ENCODE measurements around the genes PRKCSH, ZNF69 and ZNF799.

DNA sequence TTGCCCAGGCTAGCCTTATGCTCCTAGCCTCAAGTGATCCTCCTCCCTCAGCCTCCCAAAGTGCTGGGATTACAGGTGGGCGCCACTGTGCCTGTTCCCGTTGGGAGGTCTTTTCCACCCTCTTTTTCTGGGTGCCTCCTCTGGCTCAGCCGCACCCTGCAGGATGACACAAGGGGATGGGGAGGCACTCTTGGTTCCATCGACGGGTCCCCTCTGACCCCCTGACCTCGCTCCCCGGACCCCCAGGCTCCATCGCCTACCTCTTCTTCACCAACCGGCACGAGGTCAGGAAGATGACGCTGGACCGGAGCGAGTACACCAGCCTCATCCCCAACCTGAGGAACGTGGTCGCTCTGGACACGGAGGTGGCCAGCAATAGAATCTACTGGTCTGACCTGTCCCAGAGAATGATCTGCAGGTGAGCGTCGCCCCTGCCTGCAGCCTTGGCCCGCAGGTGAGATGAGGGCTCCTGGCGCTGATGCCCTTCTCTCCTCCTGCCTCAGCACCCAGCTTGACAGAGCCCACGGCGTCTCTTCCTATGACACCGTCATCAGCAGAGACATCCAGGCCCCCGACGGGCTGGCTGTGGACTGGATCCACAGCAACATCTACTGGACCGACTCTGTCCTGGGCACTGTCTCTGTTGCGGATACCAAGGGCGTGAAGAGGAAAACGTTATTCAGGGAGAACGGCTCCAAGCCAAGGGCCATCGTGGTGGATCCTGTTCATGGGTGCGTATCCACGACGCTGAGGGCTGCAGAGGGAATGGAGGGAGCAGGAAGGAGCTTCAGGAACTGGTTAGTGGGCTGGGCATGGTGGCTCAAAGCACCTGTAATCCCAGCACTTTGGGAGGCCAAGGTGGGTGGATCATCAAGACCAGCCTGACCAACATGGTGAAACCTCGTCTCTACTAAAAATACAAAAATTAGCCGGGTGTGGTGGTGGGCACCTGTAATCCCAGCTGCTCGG, 24.1 kb downstream of the LDLR start:
- PRO-cap = no peak
- RAMPAGE, long total RNA = no peak

DNA sequence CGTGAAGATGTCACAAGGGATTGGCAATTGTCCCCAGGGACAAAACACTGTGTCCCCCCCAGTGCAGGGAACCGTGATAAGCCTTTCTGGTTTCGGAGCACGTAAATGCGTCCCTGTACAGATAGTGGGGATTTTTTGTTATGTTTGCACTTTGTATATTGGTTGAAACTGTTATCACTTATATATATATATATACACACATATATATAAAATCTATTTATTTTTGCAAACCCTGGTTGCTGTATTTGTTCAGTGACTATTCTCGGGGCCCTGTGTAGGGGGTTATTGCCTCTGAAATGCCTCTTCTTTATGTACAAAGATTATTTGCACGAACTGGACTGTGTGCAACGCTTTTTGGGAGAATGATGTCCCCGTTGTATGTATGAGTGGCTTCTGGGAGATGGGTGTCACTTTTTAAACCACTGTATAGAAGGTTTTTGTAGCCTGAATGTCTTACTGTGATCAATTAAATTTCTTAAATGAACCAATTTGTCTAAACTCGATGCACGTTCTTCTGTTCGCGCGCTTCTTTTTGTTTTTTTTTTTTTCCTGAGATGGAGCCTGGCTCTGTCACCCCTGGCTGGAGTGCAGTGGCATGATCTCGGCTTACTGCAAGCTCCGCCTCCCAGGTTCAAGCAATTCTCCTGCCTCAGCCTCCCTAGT, 22.1 kb downstream of the SPC24 start:
- PRO-cap = no peak
- RAMPAGE, long total RNA = no peak

GRCh38 chr19:11179664-11180494, 17.5 kb downstream of the KANK2 start:
- PRO-cap = no peak
- RAMPAGE, long total RNA = no peak

GRCh38 chr19:11191141-11191919, 6.0 kb downstream of the KANK2 start:
- PRO-cap = no peak
- RAMPAGE, long total RNA = no peak

- PRO-cap = unidirectional peak, plus-strand start at chr19:11261650
- RAMPAGE, long total RNA = no peak
Observed at GRCh38 chr19:11261521-11261791, 868 bp downstream of the DOCK6 start.

DNA sequence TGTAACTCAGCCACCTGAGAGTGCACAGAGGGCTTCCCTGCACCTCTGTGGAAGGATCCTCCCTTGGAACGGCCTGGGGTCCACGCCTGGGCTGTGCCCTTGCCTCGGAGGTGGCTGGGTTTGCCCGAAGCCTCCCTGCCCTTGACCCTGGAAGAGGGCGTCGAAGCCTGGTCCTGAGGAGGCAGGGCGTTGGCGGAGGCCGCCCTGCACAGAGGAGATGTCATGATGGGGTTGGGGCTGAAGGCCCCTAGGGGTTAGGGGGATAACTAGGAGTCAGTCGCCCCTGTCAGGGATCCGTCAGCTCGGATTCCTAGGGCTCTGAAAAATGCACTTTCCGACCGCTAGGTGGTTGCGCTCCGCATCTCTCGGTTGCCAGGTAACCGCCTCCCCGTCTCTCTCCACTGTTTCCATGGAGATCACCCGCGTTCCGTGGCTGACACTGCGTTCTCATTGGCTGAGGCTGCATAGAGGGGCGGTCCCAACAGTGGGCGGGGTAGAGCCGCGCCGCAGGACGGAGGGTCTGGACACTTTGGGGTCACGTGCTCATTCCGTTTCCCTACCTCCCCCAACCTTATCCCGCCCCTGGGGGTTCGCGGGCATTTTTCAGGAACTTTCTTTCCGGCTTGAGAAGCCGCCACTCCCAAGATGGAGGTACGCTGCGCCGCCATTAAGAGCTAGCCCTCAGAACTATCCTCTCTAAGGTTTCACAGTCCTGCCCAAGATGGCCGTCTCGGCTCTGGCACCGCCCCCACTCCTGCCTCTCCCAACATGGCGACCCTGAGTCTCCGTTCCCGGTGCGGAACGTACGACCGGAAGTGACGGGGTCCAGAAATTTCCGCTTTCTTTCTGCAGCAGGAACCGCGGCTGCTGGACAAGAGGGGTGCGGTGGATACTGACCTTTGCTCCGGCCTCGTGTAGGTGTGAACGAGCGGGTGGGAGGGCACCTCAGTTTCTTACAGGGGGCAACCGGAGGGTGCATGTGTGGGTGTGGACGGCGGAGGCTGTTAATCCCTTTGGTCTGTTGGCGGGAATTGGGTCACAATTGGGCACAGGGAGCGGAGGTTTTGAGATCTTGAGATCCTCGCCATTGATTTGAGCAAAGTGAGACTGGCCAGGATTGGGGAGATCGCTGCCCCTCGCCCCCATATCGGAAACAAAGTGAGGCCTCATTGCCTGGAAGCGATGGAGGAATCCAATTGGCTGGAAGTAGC, at the start of gene PRKCSH:
PRKCSH (plus strand) TSS at position 843 of the 1,211 bp plus-strand sequence.
- PRO-cap = bidirectional peak, plus-strand start at position 496 of the sequence, minus-strand start at position 227 of the sequence; bidirectional peak, plus-strand start at position 843 of the sequence, minus-strand start at position 1,033 of the sequence; bidirectional peak, plus-strand start outside the sequence, minus-strand start at position 1,160 of the sequence
- RAMPAGE, long total RNA = no peak

GRCh38 chr19:11536014-11536354, 2.7 kb upstream of the CNN1 start:
- PRO-cap = bidirectional peak, plus-strand start at chr19:11536271, minus-strand start at chr19:11536112
- RAMPAGE, long total RNA = no peak

GRCh38 chr19:11568098-11568863, 9.2 kb downstream of the ACP5 start:
- PRO-cap = no peak
- RAMPAGE, long total RNA = no peak

DNA sequence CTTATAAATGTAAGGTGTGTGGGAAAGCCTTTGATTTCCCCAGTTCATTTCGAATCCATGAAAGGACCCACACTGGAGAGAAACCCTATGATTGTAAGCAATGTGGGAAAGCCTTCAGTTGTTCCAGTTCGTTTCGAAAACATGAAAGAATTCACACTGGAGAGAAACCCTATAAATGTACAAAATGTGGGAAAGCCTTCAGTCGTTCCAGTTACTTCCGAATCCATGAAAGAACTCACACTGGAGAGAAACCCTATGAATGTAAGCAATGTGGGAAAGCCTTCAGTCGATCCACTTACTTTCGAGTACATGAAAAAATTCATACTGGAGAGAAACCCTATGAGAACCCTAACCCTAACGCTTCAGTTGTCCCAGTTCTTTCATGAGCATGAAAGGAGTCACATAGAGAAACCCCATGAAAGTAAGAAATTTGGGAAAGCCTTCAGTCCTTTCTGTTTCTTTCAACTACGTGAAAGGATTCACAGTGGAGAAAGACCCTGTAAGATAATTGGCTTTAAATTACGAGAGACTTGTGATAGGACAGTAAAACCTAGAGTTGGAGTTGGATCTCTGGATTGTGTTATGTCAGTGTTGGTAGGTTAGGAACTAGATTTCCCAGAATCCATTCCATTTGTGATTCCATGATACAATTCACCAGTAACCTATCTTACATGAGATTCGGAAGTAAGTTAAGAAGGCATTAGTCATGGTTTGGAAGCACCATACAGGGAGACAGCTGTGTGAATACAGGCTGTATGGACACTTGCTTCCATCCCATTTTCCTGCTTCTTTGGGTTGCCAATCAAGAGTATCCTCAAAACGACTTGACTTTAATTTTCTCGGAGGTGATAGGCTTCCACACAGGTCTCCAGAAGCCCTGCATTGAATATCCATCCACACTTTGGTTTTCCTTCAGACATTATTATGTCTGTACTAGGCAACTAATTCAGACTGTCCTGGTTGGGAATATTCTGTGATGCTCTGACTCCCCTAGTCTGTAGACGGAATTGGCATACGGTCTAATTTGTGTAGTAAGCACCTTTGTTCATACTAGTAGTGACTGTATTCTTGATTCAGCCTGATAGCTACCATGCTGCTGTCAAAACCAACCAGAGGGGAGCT, 20.6 kb downstream of the ZNF627 start:
- PRO-cap = no peak
- RAMPAGE, long total RNA = no peak

DNA sequence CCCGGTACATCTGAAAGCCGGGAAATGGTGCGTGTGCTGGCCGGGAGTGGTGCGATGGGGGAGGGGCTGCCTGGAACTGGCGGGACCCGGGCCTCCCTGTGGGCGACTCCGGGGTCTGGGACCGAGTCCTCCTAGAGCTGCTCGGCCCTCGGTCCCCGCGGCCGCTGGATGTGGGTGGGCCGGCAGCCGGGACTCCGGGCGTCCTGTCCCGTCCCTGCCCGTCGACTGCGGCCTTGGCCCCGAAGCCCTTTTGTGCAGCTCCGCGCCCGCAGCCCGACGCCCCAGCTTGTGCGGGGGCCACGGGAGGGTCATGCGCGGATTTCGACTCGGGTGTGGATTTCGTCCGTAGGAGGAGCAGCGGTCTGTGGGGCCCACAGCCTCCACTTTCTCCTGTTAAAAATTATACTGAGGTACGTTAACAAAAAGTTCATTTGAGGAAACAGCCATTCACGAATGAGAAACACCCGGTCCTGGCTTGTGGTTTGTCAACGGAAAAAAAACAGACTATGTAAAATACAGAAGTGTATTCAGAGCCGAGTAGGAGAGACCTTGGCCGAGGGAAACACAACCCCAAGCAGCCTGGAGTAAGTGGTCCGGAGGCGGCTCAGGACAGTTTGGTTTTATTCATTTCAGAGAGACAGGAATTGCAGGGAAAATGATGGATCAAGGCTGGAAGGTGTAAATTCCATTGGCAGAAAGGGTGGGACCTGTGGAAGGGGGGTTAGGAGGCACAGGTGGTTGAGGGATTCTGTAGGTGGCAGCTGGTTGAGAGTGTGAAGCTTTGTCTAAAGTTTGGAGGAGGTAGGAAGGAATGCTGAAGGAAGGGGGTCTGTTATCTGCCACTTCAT, 602 bp downstream of the ZNF439 start:
- PRO-cap = no peak
- RAMPAGE, long total RNA = no peak

- PRO-cap = no peak
- RAMPAGE, long total RNA = no peak
Observed at GRCh38 chr19:11856268-11857094, 8.0 kb downstream of the ZNF439 start.

DNA sequence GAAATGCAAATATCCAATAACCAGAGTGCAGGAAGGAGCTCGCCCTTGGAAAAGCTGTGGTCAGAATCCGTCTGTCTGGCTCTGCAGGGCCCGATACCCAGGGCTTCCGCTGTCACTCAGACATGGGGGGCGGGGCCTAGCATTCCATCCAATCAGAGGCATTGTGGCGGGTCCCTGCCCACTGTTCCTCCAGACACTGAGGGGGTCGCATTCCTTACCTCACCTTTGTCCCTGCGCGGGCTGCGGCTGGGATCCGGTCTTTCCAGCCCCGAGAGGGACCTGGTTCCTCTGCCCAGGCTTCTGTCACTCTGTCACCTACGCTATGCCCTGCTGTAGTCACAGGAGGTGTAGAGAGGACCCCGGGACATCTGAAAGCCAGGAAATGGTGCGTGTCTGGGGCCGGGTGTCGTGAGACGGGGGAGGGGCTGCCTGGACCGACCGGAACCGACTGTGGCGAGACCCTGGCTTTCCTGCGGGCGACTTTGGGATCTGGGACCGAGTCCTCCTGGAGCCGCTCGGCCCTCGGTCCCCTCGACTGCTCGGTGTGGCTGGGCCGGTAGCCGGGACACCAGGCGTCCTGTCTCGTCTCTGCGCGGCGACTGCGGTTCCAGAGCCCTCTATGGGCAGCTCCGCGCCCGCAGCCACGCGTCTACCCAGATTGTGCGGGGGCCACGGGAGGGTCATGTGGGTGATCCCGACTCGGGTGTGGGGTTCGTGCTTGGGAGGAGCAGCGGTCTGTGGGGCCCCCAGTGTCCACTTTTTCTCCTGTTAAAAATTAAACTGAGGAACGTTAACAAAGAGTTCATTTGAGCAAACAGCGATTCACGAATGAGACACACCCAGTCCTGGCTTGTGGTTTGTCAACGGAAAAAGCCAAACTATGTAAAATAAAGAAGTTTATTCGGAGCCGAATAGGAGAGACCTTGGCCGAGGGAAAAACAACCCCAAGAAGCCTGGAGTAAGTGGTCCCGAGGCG, at the start of gene ZNF69:
ZNF69 (plus strand) TSS at position 181 of the 976 bp plus-strand sequence.
- PRO-cap = no peak
- RAMPAGE, long total RNA = no peak

DNA sequence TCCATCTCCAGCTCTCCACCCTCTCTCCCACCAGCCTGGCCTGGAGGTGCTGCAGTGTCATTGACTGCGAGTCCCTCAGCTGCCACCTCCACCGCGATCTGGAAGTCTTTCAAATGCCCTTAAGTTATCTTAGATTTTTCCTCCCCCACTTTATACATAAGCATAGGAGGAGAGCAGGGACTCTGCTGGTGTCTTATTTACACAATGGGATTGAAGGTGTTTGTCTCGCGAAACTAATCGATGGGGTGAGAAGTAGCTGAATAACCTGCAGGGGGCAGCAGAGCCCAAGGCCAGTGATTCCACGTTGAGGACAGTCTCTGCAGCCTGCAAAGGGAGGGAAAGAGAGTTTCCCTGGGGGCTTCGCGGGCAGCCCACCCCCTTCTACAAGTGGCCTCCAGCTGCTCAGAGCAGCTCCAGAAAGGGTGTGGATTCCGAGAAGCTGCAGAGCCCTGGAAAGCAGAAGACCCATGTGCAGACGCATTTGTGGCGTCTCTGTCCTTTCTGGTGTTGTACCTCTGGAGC, 1.3 kb upstream of the ZNF700 start:
- PRO-cap = no peak
- RAMPAGE, long total RNA = no peak

DNA sequence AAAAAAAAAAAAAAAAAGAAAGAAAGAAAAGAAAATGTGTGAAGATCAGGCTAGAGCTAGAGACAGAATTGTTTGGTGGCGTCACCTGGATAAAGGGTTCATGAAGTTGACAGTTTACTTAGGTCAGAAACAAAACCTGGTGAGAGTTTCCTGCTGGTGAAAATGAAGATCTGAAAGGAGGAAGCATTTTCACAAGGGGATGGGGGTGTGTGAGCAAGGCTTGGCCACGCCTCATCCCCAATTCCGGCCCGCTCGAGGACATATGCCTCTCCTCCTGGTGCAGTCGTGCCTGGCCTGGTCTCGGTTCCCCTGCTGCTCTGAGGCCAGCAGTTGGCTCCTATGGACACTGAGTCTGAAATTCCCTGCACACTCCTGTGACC, 483 bp upstream of the ZNF700 start:
- PRO-cap = no peak
- RAMPAGE, long total RNA = no peak

DNA sequence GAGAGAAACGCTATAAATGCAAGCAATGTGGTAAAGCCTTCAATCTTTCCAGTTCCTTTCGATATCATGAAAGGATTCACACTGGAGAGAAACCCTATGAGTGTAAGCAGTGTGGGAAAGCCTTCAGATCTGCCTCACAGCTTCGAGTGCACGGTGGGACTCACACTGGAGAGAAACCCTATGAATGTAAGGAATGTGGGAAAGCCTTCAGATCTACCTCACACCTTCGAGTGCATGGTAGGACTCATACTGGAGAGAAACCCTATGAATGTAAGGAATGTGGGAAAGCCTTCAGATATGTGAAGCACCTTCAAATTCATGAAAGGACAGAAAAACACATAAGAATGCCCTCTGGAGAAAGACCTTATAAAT, 15.7 kb upstream of the ZNF763 start:
- PRO-cap = no peak
- RAMPAGE, long total RNA = no peak

- PRO-cap = no peak
- RAMPAGE, long total RNA = no peak
Observed at GRCh38 chr19:12359328-12359951, 6.0 kb downstream of the ZNF442 start.

- PRO-cap = bidirectional peak, plus-strand start at chr19:12401385, minus-strand start at chr19:12401207
- RAMPAGE, long total RNA = no peak
Observed at GRCh38 chr19:12400935-12401665, at the start of gene ZNF799. TSS of gene ZNF799 (minus strand) at chr19:12401271.

DNA sequence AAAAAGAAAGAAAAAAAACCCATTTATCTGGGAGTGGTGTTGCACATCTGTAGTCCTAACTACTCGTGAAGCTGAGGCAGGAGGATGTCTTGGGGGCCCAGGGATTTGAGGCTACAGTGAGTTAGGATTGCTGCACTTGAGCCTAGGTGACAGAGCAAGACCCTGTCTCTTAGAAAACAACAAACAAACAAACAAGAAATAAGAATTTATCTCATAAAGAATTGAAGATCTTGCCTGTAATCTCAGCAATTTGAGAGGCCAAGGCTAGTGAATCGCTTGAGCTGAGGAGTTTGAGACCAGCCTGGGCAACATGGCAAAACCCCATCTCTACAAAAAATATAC, 12.2 kb downstream of the ZNF791 start:
- PRO-cap = no peak
- RAMPAGE, long total RNA = no peak

GRCh38 chr19:12639861-12640761, 26.4 kb downstream of the MAN2B1 start:
- PRO-cap = bidirectional peak, plus-strand start at chr19:12640369, minus-strand start at chr19:12640256
- RAMPAGE, long total RNA = no peak

DNA sequence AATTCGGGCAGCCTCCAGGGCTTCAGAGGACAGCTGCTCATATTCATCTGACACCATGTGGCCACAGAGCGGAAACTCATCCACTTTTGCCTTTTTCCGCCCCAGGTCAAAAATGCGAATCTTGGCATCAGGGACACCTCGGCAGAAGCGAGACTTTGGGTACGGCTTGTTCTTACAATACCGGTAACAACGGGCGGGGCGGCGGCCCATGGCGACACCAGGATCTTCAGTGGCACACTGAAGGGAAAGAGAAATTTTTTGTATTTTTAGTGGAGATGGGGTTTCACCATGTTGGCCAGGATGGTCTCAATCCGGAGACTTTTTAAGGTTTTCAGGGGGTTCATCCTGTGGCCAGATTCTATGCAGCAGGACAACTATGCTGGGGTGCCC, 22.8 kb downstream of the MAN2B1 start:
- PRO-cap = no peak
- RAMPAGE, long total RNA = no peak